Measurements from ENCODE around the gene PANK3.

- PRO-cap: no peak
- RAMPAGE, long total RNA: no peak
Measured at GRCh38 chr5:168165203-168166106, 126.0 kb upstream of the WWC1 start.

- PRO-cap: no peak
- RAMPAGE, long total RNA: no peak
Measured at GRCh38 chr5:168295488-168296467, 4.3 kb downstream of the WWC1 start.

GRCh38 chr5:168314680-168315463 lies 23.4 kb downstream of the WWC1 start:
- PRO-cap: no peak
- RAMPAGE, long total RNA: no peak

DNA sequence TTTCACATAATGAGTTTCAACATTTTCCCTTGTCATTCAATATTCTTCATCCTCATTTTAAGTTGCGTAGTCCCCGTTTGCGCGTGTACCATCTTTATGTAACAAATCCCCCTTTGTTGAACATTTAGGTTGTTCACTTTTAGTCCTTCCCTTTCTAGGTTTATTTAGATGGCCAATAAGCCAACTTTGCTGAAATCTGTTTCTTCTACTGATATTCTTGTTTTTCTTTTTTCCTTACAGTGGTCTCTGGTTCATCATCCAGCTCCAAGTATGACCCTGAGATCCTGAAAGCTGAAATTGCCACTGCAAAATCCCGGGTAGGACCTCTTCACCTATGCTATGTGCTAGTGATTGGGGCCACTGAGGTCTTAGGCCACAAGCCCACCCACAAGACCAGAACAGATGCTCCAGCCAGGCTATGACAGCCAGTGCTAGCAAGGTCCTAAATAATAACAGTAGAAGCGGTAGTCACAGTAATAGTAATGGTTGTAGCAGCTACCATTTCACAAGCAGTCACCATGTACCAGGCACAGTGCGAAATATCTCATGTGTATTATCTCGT lies 88.7 kb upstream of the RARS1 start:
- PRO-cap: no peak
- RAMPAGE, long total RNA: no peak

- PRO-cap: no peak
- RAMPAGE, long total RNA: no peak
Measured at GRCh38 chr5:168408394-168409004, 77.8 kb upstream of the RARS1 start.

DNA sequence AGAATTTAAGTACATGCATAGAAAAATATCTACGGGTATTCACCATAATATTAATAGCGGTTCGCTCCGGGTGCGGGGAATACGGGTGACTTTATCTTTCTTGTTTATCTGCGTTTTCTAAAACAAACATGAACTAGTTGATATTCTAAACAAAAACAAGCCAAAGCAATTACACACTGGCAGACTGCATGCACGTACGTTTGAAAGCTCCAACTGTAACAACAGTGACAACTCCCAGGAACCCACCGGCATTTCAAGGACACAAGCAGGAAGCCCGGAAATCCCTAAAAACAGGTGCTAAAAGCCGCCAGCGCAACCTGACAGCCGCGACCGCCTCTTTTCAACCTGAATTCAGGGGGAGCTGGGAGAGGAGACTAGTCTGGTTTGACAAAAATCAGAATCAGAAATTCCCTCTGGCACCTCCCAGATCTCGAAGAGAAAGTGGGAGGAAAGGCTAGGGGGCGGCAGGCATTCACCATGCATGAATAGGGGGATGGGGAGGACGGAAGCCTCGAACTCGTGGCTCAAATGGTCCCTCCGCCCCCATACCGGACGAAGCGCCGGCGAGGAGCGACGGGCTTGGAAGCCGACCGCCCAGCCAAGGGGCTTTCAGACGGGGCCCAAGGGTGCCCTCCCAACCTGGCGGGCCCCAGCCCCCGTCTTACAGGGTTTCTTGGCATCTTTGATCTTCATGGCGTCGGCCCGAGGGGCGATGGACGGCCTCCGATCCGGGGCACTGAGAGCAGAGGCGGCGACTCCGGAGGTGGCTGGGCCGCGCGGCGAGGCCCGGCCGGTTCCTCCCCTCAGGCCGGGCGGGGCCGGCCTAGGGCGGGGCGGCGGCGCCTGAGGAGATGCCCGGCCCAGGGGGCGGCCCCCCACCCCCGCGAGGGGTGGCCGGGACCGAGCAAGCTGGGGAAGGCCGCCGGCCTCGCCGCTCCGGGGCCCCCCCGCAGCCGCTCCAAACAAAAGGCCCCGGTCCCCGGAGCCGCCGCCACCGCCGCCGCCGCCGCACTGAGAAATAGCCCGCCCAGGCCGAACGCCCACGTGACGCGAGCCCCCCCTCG lies at the start of gene PANK3:
PANK3 (minus strand) TSS at position 778 of the 1,064 bp plus-strand sequence.
- PRO-cap: unidirectional peak, plus-strand start at position 546 of the sequence; bidirectional peak, plus-strand start outside the sequence, minus-strand start at position 1,019 of the sequence
- RAMPAGE, long total RNA: no peak

DNA sequence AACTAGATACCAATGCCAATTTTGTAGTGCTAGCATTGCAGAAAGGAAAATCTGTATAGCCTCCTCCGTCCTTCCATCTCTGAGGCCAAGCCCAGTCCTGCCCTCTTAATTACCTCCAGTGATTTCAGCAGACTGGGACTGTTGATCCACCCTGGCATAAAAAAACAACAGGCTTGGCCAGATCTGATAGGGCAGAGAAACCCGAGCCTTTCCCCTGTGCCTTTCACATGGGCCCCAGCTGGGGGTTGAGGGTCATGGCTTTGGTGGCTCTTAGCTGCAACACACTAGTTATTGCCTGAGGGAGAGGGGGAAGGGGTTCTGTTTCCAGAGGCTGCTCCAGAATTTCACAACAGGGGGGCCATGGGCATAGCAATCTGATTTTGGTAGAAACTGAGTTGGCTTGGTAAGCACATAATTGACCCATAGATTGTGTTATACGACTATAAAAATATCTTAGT lies 21.2 kb upstream of the PANK3 start:
- PRO-cap: no peak
- RAMPAGE, long total RNA: no peak

GRCh38 chr5:168663593-168664245 lies 84.6 kb upstream of the PANK3 start:
- PRO-cap: no peak
- RAMPAGE, long total RNA: no peak

- PRO-cap: no peak
- RAMPAGE, long total RNA: no peak
Measured at GRCh38 chr5:168819266-168819563, 240.0 kb upstream of the PANK3 start.

GRCh38 chr5:168842701-168843116 lies 263.5 kb upstream of the PANK3 start:
- PRO-cap: no peak
- RAMPAGE, long total RNA: no peak

DNA sequence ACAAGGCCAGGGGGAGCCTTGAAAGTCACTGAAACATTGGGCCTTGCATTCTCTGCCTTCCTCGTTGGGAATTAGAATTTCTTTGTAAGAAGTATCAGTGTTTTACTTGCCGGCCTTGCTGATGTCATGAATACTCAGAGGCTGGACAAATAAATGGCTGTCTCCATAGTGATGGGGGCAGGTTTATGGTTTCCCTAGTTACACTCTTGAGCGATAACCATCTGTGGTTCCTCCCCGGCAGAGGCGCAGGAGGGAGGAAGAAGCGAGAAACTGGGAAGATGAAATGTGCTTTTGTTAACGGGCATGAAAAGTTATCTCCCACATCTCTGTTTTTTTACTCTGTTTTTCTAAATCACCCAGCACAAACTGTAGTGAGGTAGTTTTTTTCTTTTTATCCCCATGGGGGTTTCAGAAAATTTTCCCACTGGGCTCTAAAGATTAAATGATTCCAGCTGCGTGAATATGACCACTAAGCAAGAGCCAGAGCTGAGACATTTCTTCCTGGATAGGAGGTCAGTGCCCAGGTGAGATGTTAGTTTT lies 272.9 kb upstream of the PANK3 start:
- PRO-cap: no peak
- RAMPAGE, long total RNA: no peak

- PRO-cap: no peak
- RAMPAGE, long total RNA: no peak
Measured at GRCh38 chr5:169047206-169048043, 253.5 kb downstream of the SLIT3 start.

- PRO-cap: no peak
- RAMPAGE, long total RNA: no peak
Measured at GRCh38 chr5:169674238-169674603, 37.1 kb downstream of the DOCK2 start.

- PRO-cap: no peak
- RAMPAGE, long total RNA: no peak
Measured at GRCh38 chr5:169695528-169696525, 58.8 kb downstream of the DOCK2 start.

- PRO-cap: no peak
- RAMPAGE, long total RNA: no peak
Measured at GRCh38 chr5:170386555-170387144, 2.5 kb downstream of the KCNMB1 start.

DNA sequence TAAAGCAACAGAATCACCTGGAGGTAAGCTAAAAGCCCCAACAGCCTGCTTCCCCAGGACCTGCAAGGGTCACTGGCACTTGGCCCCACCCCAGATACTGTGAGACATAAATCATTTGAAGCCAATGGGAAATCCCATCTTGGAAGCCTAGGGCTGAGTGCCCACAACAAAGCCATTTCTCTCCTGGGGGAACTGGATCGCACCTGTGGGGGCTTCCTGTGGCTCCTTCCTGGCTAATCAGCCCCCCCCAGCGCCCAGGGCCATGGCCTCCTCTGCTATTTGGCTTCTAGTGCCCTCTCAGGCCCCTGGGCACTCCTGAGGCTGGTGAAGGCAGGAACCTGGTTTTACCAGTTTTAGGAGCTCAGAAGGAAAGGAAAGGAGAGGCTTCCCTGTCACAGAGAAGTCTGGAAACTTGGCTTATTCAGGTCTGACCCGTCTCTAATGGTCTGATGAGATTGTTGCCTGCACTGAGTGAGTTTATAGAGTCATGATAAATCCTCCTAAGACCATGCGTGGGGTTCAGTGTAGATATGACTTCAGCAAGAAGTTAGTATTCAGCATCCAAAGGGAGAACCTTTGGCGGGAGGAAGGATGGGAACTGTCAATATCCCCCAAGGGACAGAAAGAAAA lies 1.3 kb downstream of the KCNMB1 start:
- PRO-cap: no peak
- RAMPAGE, long total RNA: no peak

DNA sequence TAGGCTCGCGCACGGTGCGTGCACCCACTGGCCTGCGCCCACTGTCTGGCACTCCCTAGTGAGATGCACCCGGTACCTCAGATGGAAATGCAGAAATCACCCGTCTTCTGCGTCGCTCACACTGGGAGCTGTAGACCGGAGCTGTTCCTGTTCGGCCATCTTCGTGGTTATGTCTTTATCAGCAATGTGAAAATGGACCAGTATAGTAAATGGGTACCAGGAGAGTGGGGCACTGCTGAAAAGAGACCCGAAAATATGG lies 219.3 kb upstream of the TLX3 start:
- PRO-cap: no peak
- RAMPAGE, long total RNA: no peak

- PRO-cap: no peak
- RAMPAGE, long total RNA: no peak
Measured at GRCh38 chr5:171644223-171644574, 141.4 kb upstream of the SMIM23 start.

- PRO-cap: no peak
- RAMPAGE, long total RNA: no peak
Measured at GRCh38 chr5:171978595-171979028, 27.8 kb downstream of the FBXW11 start.

DNA sequence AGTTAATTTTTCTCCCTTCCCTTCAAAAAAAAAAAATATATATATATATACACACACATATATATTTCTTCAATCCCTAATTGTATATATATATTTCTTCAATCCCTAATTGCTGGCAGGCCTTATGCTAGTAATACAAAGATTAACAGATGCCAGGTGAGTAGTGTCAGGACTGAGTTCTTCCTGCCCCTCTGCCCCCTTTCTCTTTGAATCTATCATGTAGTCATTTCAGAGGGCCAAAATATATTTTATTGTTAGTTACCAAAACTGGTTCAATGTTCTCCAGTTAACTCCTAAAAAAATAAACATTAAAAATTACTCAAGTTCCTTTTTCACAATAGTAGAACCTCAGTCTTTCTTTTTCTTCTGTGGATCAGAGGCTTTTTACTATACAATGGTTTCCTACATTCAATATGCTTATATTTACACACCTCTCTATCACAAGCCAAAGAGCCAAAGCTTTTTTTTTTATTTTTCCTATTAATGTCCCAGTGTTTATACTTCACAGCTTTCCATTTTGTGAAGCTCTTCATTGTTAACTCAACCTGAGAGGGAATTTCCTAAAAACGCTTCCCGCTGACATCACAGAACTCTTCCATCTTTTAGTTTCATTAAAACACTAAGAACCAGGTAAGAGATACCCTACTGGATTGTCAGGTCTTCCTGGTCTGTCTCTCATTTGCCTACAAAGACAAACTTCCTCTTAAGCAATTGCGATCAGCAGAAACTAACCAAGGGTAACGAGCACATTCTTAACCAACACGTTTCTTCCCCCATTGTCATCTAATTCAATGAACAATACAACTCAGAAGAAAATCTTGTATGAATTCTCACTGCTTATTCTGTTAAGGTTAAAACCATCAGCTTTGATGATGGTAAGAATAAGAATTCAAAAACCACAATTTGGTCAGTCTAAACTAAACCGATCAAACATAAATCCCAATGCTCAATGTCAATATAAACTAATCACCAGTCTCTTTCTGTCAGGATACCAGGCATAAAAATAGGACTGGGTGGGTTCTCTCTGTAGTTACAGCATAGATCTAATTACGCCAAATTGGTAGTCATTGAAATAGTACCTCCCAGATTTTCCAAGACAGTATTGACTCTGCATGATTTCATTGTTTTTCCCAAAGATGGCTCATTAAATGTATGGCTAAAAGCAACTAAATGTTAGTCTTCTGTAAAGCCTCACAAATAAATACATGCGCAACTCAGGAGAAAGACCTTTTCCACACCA lies 6.7 kb downstream of the FBXW11 start:
- PRO-cap: no peak
- RAMPAGE, long total RNA: no peak

Data from Karpas-422 (cell line).